Cerebral cortex (tissue), 2 donors: ENCODE measurements around the gene HNRNPA3.

GRCh38 chr2:174611892-174612127, 14.2 kb upstream of the WIPF1 start:
- PRO-cap, 2 experiments = no peak in any of the 2 experiments

DNA sequence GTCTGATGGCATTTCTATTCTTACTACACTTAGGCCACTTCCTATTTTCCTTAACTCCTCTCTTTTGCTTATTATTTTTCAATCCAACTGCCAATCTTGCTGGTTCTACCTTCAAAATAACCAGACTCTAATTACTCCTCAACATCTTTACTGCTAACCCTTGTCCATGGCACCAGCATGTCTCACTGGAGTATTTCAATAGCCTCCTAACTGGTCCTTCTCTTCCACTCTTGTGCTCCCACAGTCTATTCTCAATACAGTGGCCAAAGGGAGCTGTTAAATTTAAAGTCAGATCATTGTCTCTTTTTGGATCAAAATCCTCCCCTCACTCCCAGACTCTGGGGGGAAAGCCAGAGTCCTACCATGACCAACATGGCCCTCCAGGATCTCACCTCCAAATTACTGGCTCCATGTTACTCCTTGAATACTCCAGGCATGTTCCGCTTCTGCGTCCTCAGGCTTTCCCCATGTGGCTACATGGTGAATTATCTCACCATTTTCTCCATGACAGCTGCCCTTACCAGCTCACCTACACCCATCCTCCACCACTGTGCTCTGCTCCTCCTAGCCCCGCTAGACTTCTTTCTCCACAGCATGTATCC, 29.1 kb upstream of the WIPF1 start:
- PRO-cap, 2 experiments = no peak in any of the 2 experiments

DNA sequence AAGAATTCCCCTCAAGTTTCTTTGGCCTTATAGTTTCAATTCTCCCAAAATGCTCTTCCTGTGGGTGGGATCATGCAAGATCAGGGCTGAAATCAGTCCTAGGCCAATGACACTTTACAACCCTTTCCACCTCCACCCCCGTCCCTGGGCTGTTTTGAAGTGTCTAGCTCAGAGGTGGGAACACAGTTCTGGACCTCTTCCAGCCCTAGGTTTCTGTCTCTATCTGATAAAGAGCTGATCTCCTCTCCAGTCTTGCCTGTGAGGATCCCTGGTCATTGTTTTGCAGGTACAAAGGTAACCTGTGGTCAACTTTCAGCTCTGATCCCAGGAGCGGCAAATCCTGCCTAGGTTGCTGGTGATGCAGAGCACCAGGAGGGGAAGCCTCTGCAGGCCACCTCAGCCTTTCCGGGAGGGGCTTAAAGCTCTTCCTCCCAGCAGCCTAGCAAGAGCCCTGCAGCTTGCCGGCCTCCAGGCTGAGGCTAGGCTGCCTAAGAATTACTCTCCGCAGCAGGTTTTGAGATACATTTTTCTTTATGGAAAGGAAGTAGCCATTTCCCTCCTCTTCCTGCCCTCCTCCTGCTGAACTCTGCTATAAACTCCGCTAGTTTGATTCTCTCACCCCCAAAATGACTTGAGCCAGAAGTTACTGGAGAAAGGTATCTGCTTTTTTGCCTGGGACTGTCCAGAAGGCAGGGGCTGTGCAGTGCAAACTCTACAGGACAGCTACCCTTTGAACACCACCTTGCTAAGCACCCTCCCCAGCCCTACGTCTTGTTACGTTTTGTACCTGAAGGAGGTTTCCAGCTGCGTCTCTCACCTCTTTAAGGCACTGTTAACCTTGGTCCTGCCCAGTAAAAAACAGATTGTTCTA, 69.9 kb upstream of the WIPF1 start:
- PRO-cap, 2 experiments = no peak in any of the 2 experiments

- PRO-cap, 2 experiments = peak in 1 of 2 experiments; most common plus-strand start chr2:175167632 (in 1); most common minus-strand start chr2:175167479 (in 1)
Observed at GRCh38 chr2:175167270-175168072, 532 bp downstream of the ATF2 start.

DNA sequence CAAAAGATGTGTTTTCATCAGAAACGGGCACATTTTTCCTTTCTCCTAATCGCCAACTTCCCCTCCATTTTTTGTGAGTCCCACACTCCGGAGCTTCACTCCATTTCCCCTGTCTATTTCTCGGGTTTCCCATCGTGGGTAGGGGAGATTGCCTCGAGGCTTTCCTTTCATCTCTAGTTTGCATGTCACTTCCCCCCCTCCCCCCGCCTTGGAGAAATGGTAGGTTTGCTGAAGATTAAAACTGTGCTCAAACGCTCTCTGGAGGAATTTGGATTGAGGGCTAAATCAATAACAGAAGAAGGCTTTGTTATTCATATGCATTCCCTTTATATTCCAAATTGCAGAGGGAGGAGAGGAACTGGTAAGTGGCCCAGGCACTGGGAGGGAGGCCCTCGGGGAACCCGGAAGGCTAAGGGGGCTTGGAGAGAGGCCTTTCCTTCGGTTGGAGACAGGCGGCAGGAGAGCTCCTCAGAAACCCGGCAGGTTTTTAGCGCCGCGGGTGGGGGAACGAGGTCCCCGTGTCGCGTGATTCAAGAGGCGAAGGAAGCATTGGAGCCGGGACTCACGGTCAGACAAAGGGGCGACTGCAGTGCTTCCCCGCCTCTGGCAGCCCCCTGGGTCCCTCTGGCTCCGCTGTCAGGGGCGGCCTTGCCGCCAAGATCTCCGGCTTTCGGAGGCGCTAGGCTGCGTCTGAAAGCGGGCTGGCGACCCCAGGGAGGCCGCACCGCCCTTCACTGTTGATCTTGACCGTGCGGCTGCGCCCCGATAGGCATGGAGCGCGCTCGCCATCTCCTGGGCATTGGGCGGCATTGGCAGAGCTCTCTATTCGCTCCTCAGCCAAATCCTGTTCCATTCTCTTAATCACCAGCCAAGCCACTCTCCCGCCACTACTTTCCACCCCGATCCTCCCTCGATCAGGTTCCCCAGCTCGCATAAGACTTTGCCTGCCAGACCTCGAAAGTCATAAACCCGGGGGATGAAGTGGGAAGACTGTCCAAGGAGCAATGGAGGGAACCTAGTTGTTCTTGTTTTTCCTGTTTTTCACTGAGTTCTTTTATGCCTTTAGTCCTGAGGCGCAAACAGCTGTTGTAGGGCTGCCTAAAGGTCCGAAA, 2.3 kb upstream of the HOXD12 start:
- PRO-cap, 2 experiments = no peak in any of the 2 experiments

DNA sequence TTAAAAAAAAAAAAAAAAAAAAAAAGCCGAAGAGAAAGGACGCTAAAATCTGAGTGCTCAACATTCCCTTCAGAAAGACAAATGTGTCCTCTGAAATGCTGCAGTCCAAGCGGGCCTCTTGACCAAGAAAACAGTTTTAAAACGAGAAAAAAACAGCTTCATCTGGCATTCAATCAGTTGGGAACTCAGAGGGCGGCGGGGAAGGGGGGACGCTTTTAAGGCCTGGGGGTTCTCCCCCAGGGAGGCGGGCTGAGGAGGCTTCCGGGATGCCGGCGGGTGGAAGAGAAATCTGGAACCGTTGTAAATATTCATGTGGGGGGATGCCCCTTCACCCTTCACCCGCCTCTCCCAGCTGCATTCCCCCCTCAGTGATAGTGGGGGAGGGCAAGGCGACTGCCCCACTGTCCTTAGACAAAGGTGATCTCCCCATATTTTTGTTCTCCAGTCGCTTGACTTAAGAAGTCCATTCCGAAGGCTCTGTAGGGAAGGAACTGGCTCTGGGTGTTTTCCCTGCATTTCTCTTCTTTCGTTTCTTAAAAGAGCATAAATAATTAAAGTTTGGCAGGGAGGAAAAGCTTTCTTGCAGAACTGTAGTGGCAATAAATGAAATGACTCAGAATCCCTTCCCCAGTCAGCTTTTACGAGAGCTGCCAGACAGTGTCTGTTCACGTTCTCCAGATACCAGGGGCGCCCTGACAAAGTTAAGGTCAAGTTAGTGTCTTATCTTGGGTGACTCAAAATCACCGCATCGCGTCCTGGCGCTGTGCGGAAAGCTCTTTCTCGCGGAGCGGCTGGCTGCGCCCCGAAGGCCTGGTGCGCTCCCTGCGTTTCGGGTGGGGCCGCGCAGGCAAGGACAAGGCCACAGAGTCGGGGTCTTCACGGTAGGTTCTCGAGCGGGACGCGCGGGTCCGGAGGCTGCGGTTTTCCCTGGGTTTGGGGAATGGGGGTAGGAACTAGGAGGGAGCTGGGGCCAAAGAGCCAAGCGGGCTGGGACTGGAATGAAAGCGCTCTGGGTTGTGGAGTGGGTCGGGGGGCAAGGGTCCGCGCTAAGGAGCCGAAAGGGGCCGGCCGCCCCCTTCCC, 3.0 kb upstream of the HOXD11 start:
- PRO-cap, 2 experiments = no peak in any of the 2 experiments

DNA sequence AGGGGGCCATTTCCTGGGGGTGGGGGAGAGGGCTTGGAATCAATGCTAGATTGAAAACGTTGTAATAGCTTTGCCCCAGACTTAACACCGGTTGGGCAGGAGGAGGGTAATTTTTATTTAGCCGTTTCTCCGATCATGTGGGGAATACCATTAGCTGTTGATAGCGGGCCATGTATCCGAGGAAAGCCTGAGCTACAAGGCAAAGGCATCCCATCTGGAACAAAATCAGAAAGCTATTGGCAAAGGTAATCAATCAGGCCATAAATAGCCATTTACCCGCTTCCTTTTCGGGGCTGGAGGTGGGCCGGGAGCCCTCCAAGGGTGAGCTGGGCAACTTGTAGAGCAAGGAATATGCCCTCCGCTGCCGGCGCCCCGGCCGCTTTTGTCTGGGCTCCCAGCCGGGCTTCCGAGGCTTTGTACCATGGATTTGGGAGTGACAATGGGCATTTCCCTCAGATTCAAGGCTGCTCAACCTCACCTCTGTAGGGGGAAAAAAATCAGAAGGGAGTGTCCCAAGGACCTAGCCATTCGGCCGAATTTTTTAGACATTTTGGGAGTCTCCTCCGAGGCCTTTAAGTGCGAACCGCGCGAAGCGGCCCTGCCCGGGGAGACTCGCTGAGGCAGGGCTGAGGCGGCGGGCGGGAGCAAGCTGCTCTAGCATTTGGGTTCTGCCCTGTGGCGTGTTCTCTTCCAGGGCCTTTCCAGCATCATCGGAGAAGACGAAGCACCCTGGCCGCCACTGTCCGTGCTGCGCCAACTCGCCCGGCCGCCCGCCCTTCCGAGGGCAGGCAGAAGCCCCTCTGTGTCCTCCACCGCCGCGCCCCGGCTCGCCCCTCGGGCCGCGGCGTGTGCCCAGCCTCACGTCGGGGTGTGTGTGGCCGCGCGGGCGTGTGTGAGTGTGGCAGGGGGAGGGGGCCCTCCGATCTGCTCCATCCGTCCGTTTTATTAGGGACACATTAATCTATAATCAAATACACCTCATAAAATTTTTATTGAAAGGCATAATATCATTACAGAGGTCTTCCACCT, 1.0 kb upstream of the HOXD9 start:
- PRO-cap, 2 experiments = no peak in any of the 2 experiments

DNA sequence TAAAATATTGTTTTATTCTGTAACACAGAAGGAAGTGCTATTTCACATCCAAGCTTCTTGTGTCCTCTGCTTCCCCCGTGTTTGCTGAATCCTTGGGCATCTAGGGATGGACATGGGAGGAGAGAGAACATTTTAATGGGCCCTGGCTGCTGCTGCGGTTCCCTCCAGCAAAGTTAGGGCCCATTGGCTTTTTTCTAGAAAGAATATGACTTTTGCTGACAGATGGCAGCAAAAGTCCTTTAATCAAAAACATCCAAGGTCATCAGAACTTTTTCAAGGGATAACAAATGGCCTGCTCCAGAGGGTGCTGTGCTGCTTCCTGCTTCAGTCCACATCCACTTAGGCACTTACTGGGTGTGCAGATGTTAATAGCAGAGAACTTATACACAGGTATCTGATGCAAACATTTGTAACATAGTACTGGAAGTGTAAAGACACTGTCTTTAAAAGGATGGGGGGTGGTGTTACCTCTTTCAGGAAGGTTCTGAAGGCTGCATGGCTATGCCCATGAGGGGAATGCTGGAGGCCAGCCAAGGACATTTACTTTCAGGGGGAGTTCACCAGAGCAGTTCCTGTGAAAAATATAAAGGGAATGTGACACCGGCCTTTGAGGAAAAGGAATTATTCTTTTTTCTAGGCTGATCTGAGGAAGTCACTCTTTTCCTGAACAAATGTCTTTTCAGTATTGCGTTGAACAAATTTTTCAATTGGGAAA, 5.5 kb downstream of the HOXD8 start:
- PRO-cap, 2 experiments = no peak in any of the 2 experiments

DNA sequence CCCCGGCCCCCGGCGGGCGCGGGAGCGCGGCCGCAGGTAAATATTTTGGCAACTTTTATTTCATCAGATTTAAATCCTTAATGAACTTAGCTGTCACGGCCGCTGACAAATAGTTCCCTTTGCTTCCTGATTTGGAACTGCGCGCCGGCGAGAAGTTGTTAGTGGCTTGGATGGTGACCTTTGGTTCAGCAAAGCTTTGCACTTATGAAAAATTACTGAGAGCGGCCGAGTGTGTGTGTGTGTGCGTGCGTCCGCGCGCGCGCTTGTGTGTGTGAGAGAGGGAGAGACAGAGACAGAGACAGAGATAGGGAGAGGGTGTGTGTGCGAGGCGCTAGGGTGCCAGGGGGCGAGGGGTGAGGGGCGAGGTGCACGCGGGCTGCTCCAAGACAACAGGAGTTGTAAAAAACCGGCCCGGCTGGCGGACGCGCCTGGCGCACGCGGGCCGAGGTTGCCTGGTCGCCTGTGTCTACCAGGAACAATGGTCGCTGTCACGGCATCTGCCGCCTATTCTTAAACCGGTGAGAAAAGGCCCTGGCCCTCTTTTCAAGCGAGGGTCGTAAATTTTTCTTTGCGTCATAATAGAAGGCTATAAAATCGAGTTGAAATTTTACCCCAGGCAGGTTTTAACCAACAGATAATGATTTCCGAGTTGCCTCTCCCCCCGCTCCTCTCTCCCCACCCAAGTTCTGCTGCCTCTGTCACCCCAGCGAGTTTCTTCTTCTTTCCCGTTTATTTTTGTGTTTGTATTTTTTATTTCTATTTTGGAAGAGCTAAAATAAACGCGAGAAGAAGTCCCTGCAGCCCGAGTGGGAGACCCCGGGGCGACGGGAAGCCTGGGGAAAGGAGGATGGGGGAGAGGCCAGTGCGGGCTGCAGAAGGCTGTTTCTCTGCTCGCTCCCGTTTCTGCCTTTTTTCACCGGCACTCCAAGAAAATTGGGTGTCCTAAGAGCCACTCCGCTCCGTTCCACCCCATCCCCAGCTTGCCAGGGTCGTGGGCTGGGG, 611 bp downstream of the HOXD3 start:
- PRO-cap, 2 experiments = no peak in any of the 2 experiments

- PRO-cap, 2 experiments = no peak in any of the 2 experiments
Observed at GRCh38 chr2:176164593-176165764, 7.9 kb downstream of the HOXD3 start.

DNA sequence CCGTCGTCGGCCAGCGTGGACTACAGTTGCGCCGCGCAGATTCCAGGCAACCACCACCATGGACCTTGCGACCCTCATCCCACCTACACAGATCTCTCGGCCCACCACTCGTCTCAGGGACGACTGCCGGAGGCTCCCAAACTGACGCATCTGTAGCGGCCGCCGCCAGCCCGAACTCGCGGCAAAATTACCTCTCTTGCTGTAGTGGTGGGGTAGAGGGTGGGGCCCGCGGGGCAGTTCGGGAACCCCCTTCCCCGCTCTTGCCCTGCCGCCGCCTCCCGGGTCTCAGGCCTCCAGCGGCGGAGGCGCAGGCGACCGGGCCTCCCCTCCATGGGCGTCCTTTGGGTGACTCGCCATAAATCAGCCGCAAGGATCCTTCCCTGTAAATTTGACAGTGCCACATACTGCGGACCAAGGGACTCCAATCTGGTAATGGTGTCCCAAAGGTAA, 15.0 kb downstream of the HOXD3 start:
- PRO-cap, 2 experiments = no peak in any of the 2 experiments

- PRO-cap, 2 experiments = no peak in any of the 2 experiments
Observed at GRCh38 chr2:176178565-176179191, 9.8 kb upstream of the HOXD1 start.

DNA sequence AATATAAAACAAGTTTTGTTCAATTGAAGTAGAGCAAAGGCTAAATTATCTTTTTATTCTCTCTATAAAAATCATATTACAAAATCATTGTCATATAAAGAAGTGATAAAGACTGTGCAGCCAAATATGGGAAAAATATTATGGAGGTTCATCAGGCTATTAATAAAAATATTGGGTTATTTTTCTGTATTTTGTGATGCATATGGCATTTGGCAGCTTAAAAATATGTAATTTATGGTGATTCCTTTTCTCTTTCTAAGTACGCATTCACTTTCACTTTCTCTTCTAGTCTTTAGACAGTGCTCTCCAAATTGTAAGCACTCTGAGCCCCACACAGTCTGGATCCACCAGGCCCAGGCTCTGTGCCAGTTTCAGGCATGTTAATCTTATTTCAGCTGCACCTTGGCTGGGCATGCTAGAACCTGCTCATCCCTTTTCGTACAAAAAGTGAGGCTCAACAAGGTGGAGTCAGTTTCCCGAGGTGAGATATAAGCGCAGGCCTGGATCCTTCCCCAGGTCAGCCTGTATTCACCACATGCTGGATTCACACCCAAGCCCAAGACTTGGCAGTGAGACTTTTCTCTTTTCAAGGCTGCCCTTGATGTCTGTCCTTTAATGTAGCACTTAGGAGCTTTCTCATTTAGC, 203.9 kb downstream of the MTX2 start:
- PRO-cap, 2 experiments = no peak in any of the 2 experiments

DNA sequence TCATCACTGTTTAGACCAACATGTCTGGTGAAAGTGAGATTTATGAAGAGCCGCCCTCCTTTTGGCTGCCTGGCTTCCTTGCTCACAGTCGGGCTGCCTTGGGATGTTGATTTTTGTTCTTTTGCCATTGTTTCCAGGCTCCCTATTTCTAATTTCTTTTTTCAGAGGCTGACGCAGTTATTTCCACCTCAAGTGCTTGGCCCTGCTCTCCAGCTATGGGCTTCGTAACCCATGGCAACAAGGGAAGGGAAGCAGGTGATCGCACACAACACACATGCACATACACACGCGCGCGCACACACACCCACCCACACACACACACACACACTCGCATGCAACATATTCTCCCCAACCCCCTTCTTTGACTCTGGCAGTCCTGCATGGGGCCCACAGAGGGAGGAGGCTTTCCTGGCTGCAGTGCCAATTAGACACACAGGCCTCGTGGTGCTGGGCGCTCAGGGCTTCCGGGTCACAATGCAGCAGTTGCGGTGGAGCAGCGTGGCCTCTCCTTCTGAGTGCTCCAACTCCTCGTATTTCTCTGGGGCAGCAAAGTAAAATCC, 296.7 kb downstream of the MTX2 start:
- PRO-cap, 2 experiments = no peak in any of the 2 experiments

DNA sequence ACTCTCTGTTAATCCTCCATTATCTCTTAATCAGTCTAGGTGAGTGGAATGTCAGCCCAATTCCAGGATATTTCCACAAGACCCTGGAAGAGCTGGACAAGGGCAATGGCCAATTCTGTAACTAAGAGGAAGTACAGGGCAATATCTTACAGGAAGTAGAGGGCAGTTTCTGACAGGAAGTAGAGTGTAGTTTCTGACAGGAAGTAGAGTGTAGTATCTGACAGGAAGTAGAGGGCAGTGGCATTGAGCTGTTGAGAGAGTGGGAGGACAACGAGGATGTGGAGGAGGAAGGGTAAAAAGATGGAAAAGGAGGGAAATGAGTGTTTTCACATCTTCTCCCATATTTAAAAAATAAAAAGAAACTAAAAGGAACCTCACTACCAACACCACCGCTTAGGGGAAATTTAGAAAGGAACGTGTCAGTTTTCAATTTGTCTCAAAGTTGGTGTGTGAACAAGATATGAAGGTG, 431.0 kb upstream of the HNRNPA3 start:
- PRO-cap, 2 experiments = no peak in any of the 2 experiments

DNA sequence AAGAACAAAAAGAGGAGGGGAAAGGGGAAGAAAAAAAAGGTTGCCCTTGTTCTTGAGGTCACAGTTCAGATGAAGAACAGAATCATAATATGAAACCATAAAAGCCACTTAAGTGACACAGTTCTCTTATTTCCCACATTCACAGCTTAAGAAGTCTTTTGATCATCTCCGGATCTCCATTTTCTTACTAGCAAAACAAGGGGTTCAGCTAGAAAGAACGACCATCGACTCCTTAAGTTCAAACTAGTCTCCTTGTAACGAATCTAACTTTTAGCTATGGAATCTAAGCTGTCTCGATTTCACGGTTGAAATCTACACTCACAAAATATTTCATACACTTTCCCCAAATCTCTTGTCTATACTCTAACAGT, 386.1 kb upstream of the HNRNPA3 start:
- PRO-cap, 2 experiments = no peak in any of the 2 experiments

DNA sequence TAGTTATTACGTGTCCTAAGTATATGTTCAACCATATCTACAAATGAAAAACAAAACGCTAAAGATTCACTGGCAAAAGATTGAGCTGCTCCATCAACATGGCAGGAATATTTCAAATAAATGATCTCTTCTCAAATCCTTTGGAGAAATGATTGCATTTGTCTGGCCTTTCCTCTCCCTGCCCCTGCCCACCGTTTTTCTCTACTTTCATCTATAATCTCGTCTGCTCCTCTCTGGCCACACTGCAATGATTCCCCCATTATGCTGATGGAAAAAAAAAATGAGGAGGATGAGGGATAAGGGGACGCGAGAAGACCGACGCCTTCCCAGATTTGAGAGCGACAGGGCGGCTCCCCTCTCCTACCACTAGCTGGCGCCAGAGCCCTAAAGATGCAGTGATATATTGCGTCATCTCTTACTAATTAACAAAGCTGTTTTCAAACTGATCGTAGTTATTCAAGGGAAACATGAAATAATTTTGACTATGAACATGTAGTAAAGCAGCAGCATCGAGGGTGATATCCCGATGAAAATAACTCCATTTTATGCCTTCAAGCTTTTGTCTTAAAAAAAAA, 48.1 kb upstream of the HNRNPA3 start:
- PRO-cap, 2 experiments = peak in 1 of 2 experiments; most common plus-strand start position 440 of the sequence (in 1); most common minus-strand start position 269 of the sequence (in 1)

DNA sequence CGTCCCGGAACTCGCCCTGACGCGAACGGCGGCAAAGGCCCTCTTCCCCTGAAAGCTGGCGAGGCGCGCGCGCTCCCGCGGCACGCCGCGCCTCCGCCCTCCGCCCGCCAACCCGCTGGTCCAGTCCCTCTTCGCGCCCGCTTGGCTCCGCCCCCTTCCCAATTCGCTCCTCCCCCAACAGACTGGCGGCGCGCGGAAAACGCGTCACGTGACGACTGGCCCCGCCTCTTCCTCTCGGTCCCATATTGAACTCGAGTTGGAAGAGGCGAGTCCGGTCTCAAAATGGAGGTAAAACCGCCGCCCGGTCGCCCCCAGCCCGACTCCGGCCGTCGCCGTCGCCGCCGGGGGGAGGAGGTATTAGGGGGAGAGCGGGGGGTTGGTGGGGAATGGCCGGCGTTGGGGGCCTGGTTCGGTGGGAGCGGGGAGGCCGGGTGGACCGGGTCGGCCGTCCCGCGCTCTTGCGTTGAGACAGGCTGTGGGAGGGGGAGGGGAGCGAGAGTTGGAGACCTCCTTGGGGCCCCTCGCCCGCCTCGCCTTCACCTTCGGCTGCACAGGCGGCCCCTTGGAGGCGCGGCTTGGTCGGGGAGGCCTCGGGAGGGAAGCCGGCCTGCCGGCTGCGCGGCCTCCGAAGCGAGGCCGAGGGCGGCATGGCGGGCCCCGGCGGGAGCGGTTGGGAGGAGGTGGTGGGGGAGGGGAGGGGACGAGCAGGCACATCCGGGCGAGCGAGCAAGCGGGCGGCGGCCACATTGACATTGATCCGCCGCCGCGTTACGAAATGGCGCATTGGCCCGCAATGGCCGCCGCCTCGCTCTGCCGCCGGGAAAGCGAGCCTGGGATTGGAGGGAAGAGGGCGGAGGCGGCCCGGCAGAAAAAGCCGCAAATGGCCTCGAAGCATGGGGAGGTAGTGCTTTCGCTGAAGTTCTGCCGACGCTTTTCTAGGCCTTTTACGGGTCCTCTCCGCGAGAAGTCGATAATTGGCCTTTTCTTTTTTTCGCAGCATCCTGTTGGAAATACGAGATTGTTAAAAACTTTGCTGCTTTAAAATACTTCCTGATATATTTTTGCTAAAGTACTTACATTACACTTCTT, at the start of gene HNRNPA3:
TSS of gene HNRNPA3 (plus strand) at position 277 of the 1,089 bp plus-strand sequence.
- PRO-cap, 2 experiments = peak in 1 of 2 experiments; most common plus-strand start position 180 of the sequence (in 1); most common minus-strand start position 772 of the sequence (in 1)

- PRO-cap, 2 experiments = no peak in any of the 2 experiments
Observed at GRCh38 chr2:177219665-177220031, 7.1 kb downstream of the HNRNPA3 start.

DNA sequence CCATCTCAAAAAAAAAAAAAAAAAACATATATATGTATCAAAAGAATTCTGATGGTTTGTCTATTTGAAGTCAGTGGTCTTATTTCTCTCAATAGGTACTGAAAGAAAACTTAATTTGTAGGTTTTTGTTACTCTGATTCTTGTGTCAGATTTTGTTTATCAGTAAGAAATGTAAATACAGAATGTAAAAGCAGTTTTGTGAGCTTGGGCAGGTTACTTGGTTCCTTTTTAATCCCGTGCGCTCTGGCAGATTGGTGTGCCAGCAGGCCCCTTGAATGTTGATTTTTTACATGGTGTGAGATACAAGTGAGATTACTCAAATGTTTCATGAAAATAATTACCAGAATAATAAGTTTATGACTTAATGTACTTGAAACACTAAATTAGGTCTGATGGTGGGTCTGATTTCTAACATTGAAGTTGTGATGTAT, 13.3 kb downstream of the HNRNPA3 start:
- PRO-cap, 2 experiments = no peak in any of the 2 experiments